ENCODE measurements around the genes STK33, C11orf16 and TMEM9B.

DNA sequence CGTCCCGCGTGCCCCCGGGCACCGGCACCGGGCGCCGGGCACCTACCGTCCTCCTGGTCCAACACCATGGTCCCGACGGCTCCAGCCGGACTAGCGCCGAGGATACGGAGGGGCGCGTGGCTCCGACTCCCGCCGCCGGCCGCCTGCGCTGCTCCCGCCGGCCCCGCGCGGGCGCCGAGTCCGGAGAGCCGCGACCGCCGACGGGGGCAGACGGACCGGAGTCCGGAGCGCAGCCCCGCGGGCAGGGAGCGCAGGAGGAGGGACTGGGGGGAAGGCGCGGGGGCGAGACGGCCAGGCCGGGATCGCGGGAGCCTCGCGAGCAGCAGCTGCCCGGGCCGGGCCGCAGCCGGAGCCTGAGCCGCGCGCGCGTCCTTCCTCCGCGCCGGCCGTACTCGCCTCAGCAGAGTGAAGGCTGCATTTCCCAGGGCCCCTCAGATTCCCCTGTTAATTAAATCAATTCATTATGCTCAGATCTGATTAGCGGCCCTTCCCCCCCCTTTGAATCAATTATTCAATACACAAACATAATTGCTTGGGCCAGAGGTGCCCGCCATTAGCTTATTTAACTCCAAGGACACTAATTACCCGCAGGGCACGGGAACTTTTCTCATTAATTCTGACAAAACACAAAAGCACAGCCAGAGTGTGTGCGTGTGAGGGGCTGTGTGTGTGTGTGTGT lies 4.8 kb upstream of the LMO1 start:
- PRO-cap = unidirectional peak, minus-strand start at position 387 of the sequence

DNA sequence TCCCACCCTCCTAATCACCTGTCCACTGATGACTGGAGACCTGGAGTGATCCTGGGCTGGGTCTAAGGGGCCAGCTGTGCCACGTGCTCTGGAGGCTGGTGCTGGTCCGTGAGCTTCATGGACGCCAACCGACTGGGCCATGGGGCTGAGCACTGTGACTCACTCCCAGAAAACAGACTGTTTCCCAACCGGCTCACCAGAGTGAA lies 14.0 kb upstream of the LMO1 start:
- PRO-cap = no peak

- PRO-cap = no peak
Measured at GRCh38 chr11:8593843-8594814, at the start of gene STK33. Gene STK33, minus strand, starts transcription at chr11:8594228.

GRCh38 chr11:8640535-8641344 lies 41.7 kb downstream of the TRIM66 start:
- PRO-cap = no peak

DNA sequence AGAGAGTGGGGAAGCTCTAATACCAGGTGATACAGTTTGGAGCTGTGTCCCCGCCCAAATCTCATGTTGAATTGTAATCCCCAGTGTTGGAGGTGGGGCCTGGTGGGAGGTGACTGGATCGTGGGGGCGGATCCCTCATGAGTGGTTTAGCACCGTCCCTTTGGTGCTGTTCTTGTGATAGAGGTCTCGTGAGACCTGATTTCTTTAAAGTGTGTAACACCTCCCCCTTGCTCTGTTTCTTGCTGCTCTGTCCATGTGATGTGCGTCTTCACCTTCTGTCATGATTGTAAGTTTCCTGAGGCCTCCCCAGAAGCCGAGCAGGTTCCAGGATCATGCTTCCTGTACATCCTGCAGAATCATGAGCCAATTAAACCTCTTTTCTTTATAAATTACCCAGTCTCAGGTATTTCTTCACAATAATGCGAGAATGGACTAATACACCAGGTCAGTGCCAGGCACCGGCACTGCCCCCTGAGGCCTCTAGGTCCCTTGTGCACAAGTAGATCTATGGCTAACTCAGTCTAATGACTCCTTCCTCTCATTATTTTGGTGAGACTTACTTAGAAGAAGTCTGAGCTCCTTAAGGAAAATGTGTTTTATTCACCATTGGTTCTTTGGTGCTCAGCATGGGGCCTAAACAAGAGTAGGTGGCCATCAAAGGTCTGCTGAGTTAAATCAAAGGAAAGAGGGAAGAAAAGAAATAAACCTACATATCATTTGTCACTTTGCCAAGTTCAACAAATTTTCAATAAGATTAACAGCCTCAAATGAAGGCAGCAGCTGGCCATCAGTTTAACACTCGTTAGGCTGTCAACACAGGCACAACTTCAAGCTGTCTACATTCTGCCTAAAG lies 40.6 kb downstream of the TRIM66 start:
- PRO-cap = no peak

GRCh38 chr11:8653936-8654797 lies 28.3 kb downstream of the TRIM66 start:
- PRO-cap = no peak

DNA sequence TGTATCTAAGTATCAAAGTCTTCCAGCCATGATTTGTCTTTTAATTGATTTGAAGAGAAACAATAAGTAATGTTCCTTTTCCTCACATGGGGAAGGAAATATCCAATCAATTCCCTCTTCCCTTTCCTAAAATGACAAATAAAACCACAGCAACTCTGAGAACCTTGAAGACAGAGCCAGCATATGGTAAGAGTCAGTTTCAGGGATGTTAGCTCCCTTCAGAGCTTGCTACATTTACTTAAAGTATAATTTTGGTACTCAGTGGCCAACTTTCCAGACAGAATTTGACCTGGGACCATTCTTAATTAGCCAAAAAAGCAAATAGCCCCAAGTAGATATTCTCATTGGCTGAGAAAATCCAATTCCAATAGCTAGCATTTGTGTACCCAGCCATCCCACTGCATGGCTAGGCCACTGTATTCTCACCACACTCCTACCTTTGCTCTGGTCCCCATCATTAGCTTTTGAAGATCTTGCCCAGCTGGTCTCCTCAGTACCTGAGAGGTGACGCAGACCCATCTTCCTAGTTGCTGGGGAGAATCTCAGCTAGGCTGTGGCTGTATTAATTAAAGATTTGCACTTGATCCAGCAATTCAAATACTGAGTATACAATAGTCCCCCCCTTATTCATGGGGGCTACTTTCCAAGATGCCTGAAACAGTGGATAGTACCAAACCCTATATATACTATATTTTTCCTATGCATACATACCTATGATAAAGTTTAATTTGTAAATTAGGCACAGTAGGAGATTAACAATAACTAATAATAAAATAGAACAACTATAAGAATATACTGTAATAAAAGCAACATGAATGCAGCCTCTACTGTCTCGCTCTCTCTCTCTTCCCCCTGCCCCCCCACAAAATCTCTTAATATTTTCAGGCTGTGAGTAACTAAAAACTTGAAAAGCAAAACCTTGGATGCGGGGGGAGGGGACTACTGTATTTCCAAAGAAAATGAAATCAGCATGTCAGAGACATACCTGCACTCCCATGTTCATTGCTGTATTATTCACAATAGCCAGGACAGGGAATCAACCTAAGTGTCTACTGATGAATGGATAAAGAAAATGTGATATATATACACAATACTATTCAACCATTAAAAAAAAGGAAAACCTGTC lies 19.4 kb downstream of the TRIM66 start:
- PRO-cap = no peak

DNA sequence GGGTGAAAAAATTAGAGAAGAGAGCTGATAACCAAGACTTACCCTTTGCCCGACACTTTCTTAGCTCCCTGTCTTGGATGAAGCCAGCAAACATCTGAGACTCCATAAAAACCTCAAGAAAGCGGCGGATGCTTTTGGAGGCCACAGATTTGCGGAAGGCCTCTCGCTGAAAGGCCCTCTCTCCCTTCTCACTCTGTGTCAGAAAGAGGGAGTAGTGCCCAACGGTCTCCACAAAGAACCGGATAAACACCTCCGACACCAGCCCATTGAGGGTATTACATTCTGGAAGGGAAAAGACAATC lies 13.7 kb downstream of the RPL27A start:
- PRO-cap = no peak

DNA sequence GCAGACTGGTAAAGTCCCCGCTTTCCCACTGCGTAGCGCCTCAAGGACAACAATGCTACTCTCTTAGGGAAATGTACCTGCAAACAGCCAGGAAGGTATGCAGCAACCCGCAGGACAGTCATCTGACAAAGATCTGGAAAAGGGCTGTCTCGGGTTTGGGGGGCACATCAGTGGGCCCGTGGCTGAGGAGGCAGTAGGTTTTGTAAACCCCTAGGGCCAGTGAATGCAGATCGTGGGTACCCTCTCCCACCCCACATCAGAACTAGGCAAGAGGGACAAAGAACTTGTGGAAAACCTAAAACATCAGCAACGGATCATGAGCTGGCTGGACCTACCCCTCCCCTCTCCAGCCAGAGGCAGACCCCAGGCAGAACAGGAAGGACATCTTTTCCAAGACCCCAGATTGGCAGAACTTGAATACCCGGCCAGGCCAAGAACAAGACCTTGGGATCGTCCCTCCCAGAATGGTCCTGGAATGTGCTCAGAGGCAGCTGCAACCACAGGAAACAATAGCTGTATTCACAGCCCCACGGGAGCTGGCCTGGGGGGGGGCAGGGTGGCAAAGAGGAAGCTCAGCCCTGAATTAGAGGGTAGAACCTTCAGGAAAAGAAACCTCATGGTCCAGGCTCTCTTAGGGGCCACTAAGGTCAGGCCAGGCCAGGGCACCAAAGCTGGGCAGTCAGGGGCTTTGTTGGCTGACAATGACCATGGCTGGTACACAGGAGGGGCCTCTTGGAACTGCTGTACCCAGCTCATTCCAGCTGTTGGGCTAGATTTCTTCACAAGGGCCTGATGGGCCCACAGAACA lies 17.1 kb downstream of the RPL27A start:
- PRO-cap = no peak

GRCh38 chr11:8737716-8738290 lies 55.2 kb downstream of the RPL27A start:
- PRO-cap = no peak

DNA sequence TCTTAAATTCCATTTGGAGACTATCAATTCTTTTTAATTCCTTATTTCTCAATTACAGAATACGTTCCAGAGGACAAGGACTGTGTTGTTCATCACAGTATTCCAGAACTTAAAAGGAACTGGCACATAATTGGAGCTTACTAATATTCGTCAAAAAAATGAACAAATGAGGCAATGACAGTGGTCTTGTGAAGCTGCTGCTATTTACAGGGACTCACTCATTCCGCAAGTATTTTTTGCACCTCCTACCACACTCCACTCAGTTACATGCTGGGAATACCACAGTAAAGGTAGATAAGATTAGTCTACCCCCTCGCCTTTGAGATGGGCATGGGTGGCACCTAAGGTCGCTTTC lies 43.1 kb downstream of the DENND2B start:
- PRO-cap = no peak

GRCh38 chr11:8768453-8769370 lies 41.8 kb downstream of the DENND2B start:
- PRO-cap = no peak

DNA sequence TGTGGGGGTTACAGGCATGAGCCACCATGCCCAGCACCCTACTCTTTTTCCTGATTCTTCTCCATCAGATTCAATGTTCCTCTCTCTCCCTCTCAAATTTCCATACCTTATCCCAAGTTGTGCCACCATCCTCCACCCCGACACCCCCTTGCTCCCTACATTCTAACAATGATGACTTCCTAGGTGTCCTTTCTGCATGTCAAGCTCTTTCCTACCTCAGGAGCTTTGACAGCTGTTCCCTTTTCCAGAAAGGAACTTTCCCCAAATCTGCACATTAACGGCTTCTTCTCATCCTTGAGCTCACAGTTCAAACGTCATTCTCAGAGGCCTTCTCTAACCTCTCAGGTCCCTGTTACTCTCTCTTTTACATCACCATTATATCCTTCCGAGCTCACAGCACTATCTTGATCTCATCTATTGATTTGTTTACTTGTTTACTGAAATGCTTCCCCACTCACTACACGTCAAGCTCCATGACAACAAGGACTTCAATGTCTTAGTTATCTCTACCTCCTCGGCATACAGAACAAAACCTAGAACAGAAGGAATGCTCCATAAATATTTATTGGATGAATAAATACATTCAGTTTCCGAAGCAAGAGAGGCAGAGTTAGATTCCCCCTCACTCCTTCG lies 12.6 kb downstream of the DENND2B start:
- PRO-cap = no peak

GRCh38 chr11:8932753-8933296 lies at the start of gene C11orf16:
Gene C11orf16, minus strand, starts transcription at chr11:8932947.
- PRO-cap = no peak

GRCh38 chr11:8963792-8965181 lies at the start of gene TMEM9B:
Gene TMEM9B, minus strand, starts transcription at chr11:8964442.
- PRO-cap = bidirectional peak, plus-strand start at chr11:8964184, minus-strand start at chr11:8964118; bidirectional peak, plus-strand start at chr11:8964510, minus-strand start at chr11:8964442; bidirectional peak, plus-strand start at chr11:8965025, minus-strand start at chr11:8964851

GRCh38 chr11:9622188-9622764 lies 41.6 kb upstream of the SWAP70 start:
- PRO-cap = no peak

DNA sequence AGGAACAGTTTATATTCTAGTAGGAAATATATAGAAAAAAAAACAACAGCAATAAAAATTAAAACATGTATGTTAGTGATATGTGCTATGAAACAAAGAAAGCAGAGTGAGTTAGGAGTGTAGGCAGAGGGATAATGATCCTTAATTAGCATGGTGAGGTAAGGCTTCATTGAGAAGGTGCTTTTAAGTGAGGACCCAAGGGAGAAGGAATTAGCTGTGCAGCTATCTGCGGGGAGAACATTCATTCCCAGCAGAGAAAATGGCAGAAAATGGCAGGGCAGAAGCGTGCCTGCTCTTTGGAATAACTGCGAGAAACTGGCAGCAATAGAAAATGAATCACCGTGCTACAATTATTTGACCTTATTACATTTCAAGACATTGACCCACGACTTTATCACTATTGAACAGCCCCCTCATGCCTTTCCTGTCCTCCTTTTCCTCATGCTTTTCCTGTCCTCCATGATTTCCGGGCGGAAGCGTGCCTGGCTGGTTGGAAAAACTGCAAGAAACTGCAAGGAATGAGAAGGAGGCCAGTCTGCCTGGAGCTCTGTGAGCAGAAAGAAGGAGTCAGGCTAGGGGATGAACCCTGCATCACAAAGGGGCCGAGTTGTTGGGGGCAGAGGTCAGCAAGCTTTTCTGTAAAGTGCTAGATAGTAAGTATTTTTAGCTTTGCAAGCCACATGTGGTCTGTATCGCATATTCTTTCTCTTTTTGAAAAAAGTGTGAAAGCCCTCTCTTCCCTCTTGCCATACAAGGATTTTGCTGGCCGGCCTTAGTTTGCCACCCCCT lies 37.2 kb upstream of the SWAP70 start:
- PRO-cap = no peak

GRCh38 chr11:10326274-10326805 lies 21.5 kb downstream of the ADM start:
- PRO-cap = no peak

- PRO-cap = no peak
Measured at GRCh38 chr11:10527223-10527904, 13.6 kb downstream of the RNF141 start.

GRCh38 chr11:10582929-10583215 lies 14.4 kb upstream of the LYVE1 start:
- PRO-cap = no peak

All from Metastatic Pancreatic Carcinoma in the Ovary (tissue), 1 donor.